Calu3 (cell line): ENCODE measurements around a stretch of chr9.

- PRO-cap: no peak
Observed at GRCh38 chr9:90835062-90835485, 33.5 kb downstream of the SYK start.

- PRO-cap: no peak
Observed at GRCh38 chr9:90874178-90874980, 72.8 kb downstream of the SYK start.

- PRO-cap: no peak
Observed at GRCh38 chr9:90889986-90890688, 88.5 kb downstream of the SYK start.

DNA sequence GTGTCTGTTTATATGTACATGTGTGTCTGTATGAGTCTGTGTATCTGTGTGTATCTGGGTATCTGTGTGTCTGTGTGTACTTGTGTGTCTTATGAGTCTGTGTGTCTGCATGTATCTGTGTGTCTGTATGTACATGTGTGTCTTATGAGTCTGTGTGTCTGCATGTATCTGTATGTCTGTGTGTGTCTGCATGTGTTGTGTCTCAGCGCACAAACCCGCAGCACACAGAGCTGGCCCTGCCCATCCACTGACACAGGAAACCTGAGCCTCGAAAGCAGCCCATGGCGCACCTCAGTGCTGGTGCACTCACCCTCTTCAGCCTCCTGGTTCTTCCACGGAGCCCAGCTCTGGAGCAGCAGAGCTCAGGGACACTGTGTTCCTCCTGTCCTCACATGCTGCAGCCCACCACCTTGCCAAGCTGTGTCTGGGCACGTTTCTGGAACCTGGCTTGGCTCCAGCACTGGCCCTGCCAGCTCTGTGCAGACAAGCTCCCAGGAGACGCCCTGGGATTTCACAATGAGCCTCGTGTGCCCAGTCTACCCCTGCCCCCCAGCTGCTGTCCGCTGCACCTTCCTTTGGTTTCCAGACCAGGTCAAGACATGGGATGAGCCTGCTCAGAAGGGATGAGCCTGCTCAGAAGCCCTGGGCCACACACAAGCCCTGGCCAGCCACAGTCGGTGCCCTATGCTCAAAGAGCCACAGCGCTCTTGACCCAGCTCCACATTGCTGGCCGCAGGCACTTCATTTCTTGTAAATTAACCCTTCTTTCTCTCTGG lies 119.5 kb downstream of the SYK start:
- PRO-cap: no peak

DNA sequence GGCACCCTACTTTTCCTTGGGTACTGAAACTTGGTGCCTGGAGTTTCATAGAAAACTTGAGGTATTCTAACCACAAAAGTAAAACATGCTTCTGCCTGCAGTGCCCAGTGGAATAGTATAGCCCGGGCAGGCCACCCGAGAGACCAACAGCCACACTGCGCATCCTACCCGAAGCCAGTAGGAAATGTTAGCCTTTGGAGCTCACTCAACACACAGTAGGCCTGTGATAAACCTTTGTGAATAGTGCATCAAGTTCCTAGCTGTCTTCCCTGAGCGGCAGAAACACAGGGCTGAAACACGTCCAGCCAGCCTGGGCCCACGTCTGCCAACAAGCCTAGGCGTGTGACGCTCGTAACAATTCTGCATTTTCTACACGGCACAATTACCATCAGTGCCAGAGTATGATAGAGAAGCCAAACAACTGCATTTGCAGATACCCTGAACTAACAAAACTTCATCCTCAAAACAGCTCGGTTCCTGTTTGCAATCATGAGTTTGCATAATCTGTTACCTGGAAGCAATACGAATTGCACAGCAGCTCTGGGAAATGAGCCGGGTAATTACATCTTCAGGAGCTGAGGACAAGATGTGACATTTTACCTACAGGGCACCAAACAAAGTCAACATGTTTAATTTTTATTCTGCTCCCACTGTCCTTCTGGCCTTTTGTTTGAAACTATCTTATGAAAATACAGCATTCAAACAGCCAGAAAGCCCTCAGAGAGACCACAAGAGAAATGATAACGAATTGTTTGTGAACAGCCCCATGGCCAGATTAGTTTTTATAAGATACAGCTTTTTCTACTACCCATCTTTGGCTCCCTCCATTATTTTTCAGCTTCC lies 198.4 kb downstream of the SYK start:
- PRO-cap: no peak

DNA sequence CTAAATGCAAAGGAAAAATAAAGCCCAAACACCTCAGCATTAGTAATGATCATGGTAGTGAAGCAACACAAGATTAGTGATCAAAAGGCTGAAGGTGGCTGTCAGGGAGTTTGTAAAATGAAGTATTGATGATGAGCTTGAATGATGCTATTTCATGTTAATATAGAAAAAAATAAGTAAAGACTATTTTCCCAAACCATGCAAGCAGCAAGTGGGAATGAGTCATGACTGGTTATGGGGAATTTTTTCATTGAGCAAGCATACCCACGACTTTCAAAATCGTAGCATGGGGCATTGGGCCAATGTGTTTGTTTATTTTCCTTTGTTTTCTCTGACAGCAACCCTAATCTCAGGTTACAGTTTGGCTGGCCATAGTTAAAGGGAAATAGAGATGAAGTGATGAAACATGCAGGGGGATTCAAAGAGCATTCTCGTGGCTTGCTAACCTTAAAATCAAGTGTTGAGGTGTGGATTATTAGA lies 258.8 kb downstream of the SYK start:
- PRO-cap: no peak

DNA sequence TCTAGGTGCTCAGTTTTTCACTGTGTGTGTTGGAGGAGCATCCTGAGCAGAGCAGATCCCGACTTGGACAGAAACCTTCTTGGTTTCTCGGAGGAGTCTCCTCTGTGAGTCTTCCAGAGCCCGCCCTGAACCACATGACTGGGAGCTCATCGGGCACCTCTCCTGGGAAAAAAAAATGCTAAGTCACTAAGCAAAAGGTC lies 255.3 kb downstream of the AUH start:
- PRO-cap: no peak

DNA sequence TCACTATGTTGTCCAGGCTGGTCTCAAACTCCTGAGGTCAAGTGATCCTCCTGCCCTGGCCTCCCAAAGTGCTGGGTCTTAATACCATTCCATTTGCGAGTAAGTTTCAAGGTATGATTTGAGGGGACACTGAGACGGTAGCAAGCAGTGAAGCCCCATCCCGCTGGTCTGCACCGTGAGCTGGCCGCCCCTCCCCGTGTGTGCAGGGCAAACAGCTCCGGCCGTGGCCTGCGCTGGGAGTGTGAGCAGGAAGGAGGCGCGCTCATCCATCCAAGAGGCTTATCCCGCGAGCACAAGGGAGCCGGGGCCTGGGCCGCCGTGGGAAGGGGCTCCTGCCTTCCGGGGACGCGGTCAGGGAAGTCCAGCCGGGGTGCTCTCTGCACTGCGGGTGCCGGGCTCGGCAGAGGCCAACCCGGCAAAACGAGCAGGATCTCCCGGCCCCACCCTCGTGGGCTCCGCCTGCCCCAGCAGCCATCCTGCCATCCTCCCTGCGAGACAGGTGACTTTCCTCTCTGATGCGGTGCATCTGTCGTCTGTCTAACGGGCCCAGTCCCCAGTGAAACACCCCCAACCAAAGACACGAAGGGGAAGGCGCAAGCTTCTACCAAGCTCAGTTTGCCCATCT lies 244.3 kb downstream of the AUH start:
- PRO-cap: no peak

DNA sequence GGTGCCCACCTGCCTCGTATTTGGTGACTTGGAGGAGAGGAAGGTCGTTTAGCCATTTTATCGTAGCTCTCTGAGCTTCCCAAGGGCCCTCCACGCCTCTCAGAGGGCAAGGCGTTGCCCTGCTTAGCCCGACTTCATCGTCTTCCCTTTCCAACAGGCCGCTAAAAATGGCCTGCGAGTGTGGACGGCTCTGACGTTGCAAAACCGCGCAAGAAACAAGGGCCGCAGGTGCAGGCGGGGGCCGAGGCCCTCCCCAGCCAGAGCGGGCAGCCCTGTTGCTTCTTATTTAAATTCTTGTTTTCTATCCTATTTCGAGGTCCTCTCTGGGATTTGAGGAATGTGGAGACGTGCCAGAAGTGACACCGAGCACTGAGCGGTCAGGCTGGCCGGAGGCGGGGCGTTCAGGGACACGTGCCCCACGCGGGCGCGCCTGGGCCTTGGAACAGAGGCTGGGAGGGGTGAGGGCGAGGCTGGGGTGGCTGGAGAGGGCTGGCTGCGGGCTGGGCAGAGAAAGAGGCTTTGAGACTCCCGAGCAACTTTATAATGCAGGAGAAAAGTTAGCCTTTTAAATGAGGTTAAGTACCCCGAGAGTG lies 243.7 kb downstream of the AUH start:
- PRO-cap: no peak

DNA sequence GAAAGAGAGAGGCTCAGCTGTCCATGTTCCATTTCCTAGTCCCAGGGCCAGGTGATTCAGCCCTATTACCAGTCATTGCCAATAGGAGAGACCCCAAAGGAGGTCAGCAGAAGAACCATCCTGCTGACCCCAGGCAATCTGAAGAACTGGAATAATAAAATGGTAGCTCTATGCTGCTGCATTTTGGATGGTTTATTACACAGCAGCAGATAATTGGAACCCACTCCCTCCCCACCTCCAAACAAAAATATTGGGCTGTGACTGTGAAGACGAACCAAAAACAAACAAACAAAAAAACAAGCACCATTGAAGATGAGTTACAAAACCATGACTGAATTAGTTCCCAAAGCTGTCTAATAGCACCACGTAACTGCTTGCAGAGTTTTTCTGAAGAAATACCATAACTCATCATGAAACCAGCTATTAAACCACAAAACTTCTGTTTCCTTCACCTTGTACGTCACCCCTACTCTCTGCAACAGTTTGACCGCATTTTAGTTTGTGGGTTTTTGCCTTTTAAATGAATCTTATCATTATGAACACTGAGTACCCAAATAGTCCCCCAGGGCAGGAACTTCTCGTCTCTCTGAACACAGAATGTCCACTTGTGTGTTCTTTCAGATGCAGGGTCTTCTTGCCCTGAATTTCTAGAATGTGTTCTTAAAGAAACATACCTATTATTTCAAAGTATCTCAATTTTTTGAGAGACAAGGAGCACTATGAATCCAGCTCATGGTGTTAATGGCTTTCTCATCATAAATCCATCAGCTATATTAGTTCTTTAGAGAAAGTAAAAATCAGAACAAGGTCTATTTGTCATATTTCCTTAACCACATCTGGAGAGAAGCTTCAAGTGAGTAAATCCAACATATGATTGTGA lies 210.8 kb downstream of the AUH start:
- PRO-cap: no peak

- PRO-cap: no peak
Observed at GRCh38 chr9:91194124-91194395, 167.7 kb downstream of the AUH start.

DNA sequence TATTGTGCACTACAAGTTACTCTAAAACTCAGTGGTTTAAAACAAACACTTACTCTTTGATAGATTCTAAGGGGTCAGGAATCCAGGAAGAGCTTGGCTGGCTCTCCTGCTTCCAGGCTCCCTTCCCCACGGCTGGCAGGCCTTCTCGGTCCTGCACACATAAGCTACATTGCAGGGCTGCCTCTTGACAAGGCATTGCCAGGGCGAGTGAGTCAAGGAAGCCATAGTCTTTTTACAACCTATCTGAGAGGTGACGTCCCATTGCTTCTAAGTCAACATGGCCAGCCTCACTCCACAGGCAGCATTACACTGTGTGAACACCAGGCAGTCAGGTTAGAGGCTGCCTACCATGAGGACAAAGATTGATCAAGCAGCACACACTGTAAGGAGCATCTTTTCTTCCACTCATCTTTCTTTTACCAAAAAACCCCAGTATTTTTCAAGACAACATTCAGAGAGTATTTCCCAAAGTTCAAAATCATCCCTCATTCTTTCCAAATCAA lies 119.7 kb downstream of the AUH start:
- PRO-cap: no peak

DNA sequence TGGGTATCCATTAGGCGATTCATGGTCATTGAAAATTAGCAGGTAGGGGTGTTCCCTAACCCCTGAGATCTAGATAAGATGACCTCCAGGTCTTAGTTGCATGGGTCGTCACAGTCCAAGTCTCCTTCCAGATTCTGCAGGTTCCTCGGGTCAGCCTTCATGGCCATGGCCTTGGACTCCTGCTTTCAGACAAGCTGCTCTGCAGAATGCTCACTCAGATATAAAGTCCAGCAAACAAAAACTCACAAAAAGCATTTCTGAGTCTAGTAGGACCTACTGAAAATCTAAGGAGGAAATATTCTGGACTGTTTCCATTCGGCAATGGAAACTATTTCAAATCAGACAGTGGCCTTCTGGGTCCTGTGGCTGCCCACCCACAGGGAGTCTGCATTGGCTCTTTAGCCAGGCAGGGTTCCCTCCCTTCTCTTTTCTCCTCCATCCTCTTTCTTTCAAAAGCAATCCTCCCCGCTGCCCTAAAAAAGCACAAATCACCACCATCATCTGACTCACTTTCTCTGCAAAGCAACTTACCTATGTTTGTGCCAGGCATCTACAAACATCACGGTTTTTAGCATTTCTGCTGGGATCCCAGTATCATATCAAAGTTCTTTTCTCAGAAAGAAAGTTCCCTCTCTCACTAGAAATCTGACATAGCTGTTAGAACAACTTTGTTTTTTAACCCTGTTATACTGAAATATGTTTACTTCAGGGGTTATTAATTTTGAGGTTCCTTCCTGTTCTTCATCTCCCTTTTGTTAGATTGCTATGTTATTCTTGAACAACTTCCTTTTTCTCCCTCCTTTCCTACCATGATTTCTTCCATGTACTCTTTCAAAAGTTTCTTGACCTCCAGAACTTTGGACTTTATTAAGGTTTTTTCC lies 20.3 kb downstream of the NFIL3 start:
- PRO-cap: no peak

GRCh38 chr9:91421231-91421880 lies 2.3 kb downstream of the NFIL3 start:
- PRO-cap: bidirectional peak, plus-strand start at chr9:91421633, minus-strand start at chr9:91421635

GRCh38 chr9:91517608-91517816 lies 93.9 kb upstream of the NFIL3 start:
- PRO-cap: no peak

DNA sequence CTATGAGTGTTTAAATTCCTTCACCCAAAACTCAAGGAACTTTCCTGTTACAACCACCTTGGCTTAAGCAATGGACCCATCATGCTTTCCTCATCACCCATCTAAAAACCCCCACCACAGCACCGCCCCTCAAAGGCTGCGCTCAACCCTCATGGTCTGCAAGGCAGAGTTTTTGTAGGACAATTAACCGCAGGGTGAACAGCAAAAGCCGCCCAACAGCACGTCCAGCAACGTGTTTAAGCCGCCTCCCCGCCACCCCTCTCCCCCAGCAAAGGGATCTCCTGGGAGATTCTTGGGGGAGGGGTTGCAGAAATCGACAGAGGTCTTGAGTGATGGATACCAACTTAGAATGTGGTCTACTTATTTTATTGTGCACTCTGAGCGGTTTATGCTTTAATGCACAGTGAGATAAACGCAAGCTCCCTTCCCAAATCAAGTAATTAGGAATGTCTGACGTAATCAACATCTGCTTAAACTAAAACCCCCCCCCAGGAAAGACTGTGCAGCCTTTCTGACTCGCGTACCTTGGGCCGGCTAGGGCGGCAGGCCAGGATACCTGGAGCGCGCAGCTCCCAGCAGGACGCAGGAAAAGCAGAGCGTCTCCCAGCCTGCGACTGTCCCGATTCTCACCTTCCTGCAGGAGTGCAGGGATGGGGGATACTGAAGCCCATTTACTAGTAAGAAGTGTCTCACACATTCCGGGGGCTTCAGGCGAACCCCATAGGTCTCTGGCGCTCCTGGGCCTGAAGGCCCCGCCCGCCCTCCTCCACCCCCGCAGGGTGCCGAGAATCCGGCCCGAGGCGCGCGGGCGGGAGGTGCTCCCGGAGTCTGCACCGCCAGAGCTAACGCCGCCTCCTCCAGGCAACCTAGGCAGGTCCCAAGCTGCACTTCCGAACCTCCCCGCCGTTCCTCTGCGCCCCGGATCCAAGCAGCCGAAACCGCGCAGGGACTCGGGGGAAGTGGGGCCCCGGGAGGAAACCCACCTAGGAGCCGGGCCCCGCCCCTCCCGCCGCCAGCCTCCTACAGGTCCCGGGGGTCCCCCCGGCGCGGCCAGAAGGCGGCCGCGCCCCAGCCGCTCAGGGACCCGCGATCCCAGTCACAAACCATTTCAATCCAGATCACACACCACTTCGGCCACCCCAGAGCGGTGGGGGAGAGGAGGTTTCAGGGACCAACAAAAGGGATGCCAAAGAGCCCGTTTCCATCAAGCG lies 1.5 kb downstream of the ROR2 start:
- PRO-cap: no peak

DNA sequence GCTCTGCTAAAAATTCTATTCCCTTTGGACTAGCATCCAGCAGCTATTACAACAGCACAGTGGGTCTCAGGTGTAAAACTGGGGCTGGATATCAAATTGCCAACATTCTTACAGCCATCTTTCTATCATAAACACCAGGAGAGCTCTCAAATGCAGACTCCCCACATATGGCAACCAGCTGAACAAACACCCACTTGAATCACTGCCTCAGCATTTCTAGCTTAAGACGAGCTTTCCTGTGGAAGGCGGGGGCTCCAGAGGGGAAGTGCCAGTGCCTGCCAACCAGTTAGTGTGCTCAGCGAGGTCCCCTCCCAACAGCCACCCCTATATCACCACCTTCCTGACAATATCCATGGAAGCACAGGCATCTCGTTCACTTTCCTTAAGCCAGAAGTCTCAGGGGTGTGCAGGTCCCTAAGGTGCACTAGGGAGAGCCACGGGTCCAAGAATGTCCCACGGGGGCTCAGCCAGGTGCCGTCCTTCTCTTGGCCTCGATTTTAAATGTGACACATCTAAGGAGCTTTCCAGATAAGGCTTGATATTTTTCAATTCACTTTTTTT lies 62.1 kb downstream of the IPPK start:
- PRO-cap: no peak

- PRO-cap: no peak
Observed at GRCh38 chr9:92624450-92625088, 45.4 kb downstream of the IPPK start.

DNA sequence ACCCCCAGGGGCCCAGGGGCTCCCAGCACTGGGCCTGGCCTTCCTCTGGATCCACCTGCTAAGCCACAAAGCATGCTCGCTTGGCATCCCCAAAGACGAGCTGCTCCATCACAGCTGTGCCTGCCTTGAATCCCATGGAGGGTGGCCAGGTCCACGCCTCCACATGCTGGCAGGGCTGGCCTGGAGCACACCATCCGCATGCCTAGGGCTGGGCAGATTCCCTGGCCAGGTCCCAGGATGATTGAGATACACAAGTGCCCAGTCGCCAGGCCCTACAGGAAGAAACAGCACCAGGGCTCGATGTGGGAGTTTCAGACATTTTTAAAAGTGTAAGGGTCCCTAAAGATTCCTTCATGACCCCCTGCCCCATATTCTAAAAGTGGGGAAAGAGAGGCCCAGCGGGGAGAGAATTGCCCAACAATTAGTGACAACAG lies 4.4 kb downstream of the BICD2 start:
- PRO-cap: no peak

DNA sequence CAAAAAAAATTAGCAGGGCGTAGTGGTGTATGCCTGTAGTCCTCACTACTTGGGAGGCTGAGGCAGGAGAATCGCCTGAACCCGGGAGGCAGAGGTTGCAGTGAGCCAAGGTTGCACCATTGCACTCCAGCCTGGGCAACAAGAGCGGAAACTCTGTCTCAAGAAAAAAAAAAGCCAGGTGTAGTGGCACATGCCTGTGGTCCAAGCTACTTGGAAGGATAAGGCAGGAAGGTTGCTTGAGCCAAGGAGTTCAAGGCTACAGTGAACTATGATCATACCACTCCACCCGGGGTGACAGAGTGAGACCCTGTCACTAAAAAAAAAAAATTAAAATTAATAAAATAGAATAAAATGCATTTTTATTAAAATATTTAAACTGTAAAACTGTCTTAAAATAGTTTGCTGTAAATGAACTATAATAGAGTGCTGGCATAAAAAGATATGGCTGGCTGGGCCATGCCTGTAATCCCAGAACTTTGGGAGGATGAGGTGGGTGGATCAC lies 35.9 kb downstream of the ZNF484 start:
- PRO-cap: no peak